ENCODE measurements around a stretch of chr9.

- PRO-cap: no peak
- RAMPAGE, long total RNA: no peak
These were observed 37.1 kb downstream of the PRUNE2 start for GRCh38 chr9:76868618-76869325.

GRCh38 chr9:76912385-76913015, 6.6 kb upstream of the PRUNE2 start:
- PRO-cap: no peak
- RAMPAGE, long total RNA: no peak

DNA sequence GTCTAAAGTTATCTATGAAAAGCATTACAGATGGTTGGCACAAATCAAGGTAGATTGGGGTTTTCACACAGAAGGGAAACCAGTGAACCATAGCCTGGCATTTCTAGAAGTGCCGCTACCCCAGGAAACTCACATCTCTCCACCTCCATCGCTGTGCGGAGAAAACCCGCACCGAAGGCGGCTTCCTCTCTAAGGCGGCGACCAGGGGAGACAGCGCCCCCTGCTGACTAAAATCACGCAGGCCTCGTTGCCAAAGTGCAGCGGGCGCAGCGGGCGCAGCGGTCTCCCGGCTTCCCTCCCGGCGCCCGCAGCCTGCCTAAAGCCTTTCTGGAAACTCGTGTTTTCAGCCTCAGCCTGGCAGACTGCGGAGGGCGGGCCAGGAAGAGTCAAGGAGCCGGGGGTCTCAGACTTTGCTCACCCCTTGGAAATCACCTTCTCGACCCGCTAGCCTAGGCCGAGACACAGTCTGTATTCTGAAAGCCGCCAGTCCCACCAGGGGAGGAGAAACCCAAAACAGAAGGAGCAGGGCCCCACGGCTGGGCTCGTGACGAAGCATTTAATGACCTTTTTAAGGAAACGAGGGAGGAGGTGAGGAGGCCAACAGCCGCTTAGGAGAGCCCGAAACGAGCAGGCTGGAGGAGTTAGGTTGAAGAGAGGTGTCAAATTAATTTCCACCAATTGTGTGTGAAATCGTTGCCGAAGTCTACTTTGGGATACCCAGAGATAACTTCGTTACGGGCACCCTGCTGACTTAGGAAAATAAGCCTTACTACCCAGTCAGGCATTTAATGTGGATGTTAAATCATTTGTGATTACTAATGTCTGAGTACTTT, 7.4 kb upstream of the FOXB2 start:
- PRO-cap: no peak
- RAMPAGE, long total RNA: no peak

- PRO-cap: no peak
- RAMPAGE, long total RNA: no peak
These were observed 171.9 kb downstream of the GNA14 start for GRCh38 chr9:77476261-77476652.

DNA sequence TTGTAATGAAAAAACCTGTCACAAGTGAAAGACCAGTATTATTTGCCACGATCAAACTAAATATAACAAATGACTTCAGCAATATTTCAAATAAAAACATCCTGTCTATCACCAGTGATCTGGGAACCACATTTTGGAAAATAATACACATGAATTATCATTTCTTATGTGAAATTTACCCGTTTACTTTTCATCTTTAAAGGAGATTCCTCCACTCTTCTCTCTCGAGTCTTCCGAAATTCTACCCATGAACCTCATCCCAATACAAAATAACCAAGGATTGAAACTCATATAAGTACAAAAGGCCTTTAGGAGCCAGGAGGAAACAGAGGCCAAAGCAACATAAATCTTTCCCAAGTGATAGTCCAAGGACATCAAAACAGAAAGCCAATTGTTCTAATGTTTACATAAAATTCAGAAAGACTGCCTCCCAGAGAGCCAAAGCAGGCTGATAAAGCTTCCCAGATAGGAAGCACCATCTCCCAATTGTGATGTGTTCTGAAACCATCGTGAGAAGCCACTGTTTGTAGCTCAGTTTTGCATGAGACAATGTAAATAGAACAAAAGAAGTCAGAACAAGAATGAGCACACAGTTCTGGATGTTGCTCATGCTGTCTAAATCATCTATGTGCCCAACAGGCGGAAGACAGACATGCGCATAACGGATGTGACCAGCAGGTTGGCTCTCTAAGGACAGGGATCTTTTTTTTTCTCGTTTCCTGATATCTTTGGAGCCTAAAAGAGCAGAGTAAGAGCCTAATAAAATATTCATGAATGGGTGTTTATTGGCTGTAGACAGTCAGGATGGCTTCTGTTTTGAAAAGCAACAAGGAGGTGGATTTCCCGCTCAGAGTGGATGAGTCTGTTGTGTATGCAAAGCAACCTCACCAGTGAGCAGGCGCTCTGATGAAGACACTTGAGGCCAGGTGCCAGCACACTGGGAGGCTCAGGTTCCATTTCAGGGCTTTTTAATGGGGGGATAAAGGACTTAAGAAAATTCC, 113.8 kb downstream of the GNA14 start:
- PRO-cap: no peak
- RAMPAGE, long total RNA: no peak

- PRO-cap: no peak
- RAMPAGE, long total RNA: no peak
These were observed 140.0 kb downstream of the GNAQ start for GRCh38 chr9:77891485-77892055.

- PRO-cap: no peak
- RAMPAGE, long total RNA: no peak
These were observed 5.9 kb downstream of the GNAQ start for GRCh38 chr9:78025712-78026121.

GRCh38 chr9:78278290-78278906, 18.5 kb upstream of the PSAT1 start:
- PRO-cap: no peak
- RAMPAGE, long total RNA: no peak

- PRO-cap: no peak
- RAMPAGE, long total RNA: no peak
These were observed 341.5 kb downstream of the PSAT1 start for GRCh38 chr9:78638446-78638826.

DNA sequence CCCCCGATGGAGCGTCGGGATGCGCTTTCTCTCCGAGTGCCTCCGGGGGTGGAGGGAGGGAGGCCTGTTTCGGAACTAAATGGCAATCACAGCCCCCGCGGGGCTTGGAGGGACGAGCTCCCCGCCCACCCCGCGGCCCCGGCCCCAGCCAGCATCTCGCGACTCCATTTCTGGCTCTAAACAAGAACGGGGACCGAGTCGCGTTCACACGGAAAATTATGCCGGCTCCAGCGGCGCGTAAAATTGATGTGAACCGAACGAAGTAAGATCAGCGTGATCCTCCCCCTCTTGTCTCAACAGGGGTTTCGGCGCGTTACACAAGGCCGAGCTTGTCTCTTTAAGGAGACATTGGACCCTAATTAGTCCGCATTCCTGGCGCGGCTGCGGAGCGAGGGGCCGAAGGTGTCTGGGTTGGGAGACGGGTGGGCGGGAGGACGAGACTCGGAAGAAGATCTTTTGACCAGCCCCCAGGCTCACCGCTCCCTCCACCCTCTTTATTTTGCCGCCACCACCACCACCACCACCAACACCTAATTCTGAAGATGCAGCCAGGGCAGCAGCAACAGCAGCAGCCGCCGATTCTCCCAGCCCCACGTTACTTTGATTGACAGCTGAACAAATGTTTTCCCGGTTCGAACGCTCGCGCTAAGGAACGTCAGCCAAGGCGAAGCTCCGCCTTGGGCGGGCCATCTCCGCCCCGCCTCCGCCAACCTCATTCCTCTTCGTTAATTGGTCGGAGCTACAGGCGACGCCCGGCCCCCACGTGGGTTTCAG, 718 bp upstream of the TLE4 start:
- PRO-cap: unidirectional peak, minus-strand start at position 606 of the sequence
- RAMPAGE, long total RNA: no peak

- PRO-cap: no peak
- RAMPAGE, long total RNA: no peak
These were observed 684 bp downstream of the TLE4 start for GRCh38 chr9:79572348-79572950.

GRCh38 chr9:79574659-79575108, 2.9 kb downstream of the TLE4 start:
- PRO-cap: no peak
- RAMPAGE, long total RNA: no peak

DNA sequence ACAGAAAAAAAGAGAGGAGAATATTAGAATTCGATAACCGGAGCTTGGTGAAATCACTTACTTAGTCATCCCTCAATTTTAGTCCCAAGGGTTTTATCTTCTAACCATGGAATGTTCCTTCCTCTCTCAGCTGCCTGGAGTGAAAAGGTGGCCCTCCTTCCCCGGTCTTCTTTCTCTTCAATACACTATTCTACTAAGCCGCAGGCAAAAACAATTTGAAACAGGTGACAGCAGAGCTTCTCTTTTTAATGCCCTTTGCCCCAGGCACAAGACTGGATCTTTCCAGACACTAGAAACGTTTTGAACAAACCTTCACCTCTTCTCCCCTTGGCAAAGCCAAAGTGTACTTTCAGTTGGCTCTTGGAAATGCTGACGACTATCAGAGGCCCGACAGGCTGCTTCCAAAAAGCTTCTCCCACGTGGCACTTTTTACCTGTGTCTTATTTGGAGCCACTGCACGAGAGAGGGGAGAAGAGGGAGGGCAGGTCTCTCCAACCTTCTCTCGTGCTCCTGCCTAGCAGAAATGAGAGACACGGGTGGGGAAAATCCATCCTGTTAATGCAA, 543.8 kb downstream of the TLE1 start:
- PRO-cap: no peak
- RAMPAGE, long total RNA: no peak

DNA sequence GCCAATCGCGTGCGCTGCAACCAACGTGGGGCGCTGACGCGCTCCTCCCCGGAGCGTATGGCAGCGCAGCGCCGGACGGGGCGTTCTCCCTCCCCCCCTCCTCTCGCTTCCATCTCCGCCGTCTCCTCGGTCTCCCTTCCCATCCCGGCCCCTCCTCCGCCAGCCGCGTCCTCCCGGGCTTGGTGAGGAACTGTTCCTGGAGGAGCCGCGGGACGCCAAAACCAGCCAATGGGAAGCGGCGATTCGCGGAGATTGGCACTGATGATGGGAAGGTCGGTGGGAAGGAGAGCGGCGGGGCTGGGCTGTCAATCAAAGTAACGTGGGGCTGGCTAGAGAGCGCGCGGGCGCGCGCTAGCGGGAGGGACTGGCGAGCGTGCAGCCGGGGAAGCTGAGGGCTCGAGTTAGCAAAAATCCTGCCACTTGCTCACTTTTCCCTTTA, 360 bp upstream of the TLE1 start:
- PRO-cap: unidirectional peak, plus-strand start at position 312 of the sequence
- RAMPAGE, long total RNA: no peak

GRCh38 chr9:81729124-81729705, 39.9 kb upstream of the TLE1 start:
- PRO-cap: no peak
- RAMPAGE, long total RNA: no peak

GRCh38 chr9:82369109-82369731, 380.6 kb downstream of the SPATA31D1 start:
- PRO-cap: no peak
- RAMPAGE, long total RNA: no peak

- PRO-cap: no peak
- RAMPAGE, long total RNA: no peak
These were observed 123.5 kb downstream of the RASEF start for GRCh38 chr9:82939452-82939780.

DNA sequence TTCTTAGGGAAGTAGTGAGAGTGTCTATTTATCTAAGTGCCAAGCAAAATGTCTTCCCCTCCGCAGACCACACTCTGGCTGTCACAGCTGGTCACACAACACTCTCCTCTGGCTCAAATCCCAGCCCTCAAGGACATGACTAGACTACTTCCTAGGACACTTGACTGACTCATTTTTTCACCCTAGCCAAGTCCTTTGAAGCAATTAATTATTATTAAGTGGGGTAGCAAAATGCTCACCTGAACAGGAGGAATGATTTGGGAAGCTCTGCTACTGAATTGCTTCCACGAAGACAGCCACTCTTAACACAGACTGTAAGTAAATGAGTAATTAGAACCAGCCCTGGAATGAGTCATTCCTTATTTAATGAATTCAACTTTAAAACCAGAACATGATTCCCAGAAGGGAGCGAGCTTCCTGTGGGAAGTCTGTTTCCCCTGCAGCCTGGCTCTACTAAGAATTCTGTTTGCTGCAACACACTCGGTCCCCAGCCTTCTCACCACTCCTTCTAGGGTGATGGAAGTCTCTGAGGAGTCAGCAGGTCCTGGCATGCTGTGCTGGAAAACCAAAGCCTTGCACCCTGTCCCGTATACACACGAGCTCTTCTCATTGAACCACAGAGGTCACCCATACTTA, 218.5 kb upstream of the RASEF start:
- PRO-cap: no peak
- RAMPAGE, long total RNA: no peak

- PRO-cap: no peak
- RAMPAGE, long total RNA: no peak
These were observed 233.6 kb downstream of the FRMD3 start for GRCh38 chr9:83304350-83305263.

GRCh38 chr9:83327172-83327577, 211.0 kb downstream of the FRMD3 start:
- PRO-cap: no peak
- RAMPAGE, long total RNA: no peak

All from spinal cord (tissue), 3 donors.